Renal cortical epithelial cell (primary cell): ENCODE measurements around a stretch of chr17.

GRCh38 chr17:77409757-77410292 lies 128.5 kb downstream of the SEPTIN9 start:
- RRBS = no CpG with 5 or more reads among the region's 13 CpGs

GRCh38 chr17:77433168-77434122 lies 152.1 kb downstream of the SEPTIN9 start:
- RRBS = no CpG with 5 or more reads among the region's 32 CpGs

DNA sequence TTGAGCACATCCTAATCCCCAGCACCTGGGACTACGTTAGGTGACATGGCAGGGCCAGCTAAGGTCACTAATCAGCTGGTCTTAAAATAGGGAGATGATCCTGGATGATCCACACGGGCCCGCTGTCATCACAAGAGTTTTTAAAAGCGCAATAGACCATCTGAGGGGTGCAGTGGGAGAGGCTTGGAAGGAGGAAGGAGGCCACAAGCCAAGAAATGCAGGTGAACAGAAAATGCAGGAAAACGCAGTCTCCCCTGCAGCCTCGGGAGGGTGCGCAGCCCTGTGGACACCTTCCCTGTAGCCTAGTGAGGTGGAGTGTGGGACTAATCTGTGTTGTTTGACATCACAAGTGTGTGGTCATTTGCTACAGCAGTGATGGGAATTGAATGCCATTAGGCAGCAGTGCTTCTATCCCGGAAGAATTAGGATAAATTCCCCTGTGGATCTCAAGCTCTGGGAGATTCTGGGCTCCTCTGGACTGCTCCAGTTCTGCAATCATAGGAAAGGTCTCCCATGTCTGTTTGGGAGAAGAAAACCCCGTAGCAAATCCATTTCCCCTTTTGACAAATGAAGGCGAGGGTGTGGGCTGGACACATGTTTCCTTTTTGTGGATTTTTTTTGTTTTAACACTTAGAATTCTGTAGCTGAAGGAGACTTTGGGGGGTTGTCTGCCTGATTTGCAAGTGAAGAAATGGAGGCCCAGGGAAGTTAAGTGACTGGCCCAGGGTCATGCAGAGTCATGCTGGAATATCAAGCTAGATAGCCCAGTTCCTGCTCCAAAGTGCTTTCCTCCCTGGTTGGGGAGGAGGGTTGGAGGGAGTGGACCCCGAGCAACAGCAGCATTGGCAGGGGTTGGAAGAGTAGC lies 157.3 kb downstream of the SEPTIN9 start:
- RRBS = no CpG with 5 or more reads among the region's 11 CpGs

DNA sequence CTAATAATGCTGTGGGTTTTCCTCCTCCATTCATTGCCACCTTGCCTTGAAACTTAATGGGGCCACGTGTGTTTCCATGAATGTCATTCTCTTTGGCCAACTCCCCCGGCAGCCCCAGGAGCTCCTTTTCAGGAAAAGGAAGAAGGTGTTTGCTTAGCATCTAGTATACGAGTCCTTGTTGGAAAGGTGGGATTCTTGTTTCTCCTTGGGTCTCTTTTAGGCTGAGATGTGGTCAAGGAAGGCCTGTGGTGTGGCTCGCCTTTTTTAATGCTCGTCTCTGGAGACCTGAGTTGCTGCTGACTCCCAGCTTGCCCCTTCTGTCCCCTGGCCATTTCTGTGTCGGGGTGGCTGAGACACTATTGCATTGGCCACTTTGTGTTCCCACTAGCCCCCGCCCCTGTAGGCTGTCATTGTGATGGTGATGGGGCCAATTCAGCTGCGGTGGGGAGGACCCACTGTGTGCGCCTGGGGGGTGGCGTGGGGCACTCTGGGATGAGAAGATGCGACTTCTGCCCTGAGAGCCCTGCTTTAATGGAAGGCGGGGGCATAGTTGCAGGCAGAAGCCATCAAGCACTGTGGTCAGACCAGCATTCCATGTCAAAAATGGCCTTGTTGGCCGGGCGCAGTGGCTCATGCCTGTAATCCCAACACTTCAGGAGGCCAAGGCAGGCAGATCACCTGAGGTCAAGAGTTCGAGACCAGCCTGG lies 171.6 kb downstream of the SEPTIN9 start:
- RRBS = no CpG with 5 or more reads among the region's 15 CpGs

GRCh38 chr17:77458269-77458899 lies 177.1 kb downstream of the SEPTIN9 start:
- RRBS = 92% methylated on average over 2 of the region's 16 CpGs

DNA sequence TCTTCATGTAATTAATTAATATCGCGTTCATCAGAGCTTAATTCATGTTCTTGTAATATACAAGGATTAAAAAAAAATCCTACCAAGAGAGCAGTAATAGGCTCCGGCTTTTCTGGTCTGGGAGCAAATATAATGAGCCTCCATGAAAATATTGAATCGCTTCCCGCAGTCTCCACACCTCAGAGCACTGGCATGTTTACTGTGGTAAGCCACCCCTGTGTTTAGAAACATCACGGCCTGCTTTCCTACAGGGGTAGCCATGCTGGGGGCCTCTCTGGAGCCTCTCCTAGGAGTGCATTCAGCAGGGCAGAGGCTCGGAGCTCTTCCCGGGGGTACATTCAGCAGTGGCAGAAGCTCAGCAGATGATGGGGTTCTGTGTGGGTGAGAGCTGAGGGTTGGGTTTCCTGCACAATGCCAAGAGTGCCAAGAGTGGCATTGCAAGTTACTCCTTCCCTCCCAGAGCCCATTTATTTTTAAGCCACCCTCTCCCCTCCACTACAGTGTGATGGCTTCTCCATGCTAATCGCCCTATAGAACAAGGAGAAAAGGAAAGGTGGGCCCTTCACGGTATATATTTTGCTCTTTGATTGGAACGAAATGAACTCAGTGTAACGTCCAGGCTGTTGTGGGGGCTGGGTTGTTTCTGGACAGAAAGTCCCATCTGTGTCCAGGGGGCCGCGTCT lies 246.1 kb downstream of the SEPTIN9 start:
- RRBS = no CpG with 5 or more reads among the region's 14 CpGs

DNA sequence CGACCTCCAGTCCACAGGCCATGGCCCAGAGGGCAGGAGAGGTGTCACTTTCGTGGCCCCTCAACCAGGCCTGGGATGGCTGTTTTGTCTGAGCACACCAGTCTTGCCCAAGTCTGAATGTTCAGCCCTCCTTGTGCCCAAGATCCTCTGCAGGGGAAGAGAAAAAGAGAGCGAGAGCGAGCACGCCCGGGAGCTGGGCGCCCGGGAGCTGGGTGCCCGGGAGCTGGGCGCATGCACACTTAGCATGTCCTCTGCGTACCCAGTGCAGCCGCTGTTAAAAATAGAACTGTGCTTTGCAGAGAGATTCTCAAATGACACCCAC lies 273.8 kb downstream of the SEPTIN9 start:
- RRBS = no CpG with 5 or more reads among the region's 12 CpGs

- RRBS = 3% methylated on average over 2 of the region's 19 CpGs
These were observed 224.0 kb upstream of the TNRC6C start for GRCh38 chr17:77734343-77734994.

- RRBS = no CpG with 5 or more reads among the region's 4 CpGs
These were observed 219.7 kb upstream of the TNRC6C start for GRCh38 chr17:77738779-77739261.

- RRBS = no CpG with 5 or more reads among the region's 11 CpGs
These were observed 74.5 kb upstream of the TNRC6C start for GRCh38 chr17:77884035-77884426.

GRCh38 chr17:77963363-77963848 lies 4.9 kb downstream of the TNRC6C start:
- RRBS = no CpG with 5 or more reads among the region's 2 CpGs

- RRBS = no CpG with 5 or more reads among the region's 5 CpGs
These were observed 16.0 kb downstream of the TNRC6C start for GRCh38 chr17:77974427-77974923.

- RRBS = no CpG with 5 or more reads among the region's 15 CpGs
These were observed 80.4 kb downstream of the TNRC6C start for GRCh38 chr17:78038718-78039551.

DNA sequence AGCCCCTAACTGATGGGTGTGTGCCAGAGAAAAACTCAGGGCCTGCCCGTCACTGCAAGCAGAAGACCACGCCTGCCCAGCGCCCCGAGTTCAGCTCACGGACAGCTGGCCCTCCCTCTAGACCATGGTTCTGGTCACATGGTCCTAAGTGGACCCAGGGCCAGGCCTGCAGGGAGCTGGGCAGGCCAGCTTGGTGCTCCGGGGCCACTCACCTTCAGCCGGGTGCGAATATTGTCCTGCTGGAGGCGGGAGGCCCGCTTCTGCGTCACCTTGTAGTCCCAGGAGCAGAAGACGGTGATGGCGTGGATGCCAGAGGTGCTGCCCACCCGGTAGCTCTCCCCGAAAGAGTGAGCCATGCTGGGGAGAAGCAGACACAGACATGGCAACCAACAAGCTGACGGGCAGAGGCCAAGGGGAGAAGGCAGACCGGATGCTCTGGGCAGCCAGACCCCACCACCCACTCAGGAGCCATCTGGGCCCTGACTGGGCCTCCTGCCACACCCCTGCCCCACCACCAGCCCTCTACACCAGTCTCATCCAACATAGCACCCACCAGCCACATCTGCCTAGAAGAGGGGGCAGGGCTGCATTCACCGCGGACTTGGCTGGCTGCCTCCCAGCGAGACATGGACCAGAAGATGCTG lies 6.0 kb downstream of the TMC6 start:
- RRBS = 92% methylated on average over 4 of the region's 20 CpGs

DNA sequence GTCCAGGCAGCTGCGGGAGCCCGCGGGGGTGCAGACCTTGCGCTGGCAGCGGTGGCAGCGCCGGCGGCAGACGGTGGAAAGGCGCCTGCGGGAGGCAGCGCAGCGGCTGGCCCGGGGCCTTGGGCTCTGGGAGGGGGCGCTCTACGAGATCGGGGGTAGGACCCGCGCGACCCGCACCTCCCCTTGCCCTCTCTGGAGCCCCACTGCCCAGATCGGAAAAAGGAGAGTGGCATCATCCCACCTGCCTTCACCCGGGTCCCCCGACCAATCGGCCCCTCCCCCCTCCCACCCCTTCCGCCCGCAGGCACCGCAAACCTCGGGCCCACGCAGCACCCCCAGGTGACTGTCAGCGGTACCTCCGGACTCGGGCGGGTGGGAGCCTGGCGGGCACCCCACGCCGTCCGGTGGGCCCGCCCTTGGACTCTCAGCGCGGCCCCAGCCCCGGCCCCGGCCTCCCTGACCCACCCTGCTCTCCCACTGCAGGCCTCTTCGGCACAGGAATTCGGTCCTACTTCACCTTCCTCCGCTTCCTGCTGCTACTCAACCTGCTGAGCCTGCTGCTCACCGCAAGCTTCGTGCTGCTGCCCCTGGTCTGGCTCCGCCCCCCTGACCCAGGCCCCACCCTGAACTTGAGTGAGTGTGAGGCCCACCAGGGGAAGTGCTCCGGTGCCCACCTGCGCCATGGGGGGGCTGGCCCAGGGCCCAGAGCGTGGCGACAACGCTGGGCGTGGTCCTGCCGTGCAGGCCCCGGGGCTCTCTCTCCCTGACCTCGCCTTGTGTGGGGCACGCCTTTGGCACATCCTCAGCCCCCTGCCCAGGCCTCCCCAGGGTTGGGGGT lies 1.5 kb downstream of the TMC8 start:
- RRBS = 10% methylated on average over 25 of the region's 59 CpGs

GRCh38 chr17:78145102-78145997 lies 835 bp upstream of the C17orf99 start:
- RRBS = 21% methylated on average over 7 of the region's 26 CpGs

GRCh38 chr17:78147210-78148096 lies 1.3 kb downstream of the C17orf99 start:
- RRBS = no CpG with 5 or more reads among the region's 12 CpGs

- RRBS = 24% methylated on average over 4 of the region's 28 CpGs
These were observed 3.5 kb downstream of the SYNGR2 start for GRCh38 chr17:78171704-78172546.

- RRBS = no CpG with 5 or more reads among the region's 4 CpGs
These were observed 5.5 kb downstream of the SYNGR2 start for GRCh38 chr17:78173898-78174235.

DNA sequence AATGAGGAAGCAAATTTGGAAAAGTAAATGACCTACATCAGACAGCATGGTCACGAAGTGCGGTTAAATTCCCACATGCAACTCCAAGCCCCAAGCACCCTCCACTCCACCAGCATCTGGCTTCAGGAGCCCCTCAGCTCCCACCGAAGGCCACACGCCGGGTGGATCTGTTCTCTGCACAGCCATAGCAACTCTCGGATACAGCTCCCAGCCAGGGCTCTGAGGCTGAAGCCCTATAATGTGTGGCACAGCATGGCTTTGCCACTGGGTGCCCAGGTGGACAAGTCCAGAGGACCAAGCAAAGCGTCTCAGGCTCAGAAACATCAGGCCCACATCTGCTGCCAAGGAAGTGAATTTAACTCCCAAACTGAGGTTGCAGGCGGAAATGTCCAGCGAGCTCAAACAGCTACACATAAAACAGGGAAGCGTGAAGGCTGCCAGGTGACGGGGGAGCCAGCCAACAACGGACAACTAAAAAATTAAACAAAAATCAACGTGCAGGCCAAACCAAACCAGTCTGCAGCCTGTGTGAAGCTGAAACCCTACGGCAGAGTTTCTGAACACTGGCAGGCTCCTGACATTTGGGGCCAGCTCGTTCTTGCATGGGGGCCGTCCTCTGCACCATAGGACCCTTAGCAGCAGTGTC lies 2.6 kb downstream of the TK1 start:
- RRBS = no CpG with 5 or more reads among the region's 16 CpGs